Bronchus (tissue), 1 donor: ENCODE measurements around a stretch of chr7.

DNA sequence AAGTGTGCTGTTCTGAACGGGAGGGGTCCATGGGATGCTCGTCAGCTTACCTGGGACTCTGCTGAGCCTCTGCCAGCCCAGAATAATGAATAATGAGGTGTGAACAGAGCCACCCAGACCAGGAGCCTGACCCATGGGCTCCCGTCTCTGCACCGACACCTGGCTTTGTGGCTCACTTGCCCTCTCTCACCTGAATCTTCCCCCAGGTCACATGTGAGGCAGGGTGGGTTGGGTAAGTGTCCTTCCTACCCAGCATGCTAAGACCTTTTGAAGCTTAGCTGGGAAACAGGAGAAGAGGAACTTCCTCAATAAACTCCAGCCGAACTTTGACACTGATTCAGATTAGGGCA, 46.7 kb upstream of the AQP1 start:
- PRO-cap: no peak

- PRO-cap: no peak
Observed at GRCh38 chr7:30900775-30901548, 10.7 kb upstream of the AQP1 start.

- PRO-cap: no peak
Observed at GRCh38 chr7:30905634-30905966, 6.1 kb upstream of the AQP1 start.

DNA sequence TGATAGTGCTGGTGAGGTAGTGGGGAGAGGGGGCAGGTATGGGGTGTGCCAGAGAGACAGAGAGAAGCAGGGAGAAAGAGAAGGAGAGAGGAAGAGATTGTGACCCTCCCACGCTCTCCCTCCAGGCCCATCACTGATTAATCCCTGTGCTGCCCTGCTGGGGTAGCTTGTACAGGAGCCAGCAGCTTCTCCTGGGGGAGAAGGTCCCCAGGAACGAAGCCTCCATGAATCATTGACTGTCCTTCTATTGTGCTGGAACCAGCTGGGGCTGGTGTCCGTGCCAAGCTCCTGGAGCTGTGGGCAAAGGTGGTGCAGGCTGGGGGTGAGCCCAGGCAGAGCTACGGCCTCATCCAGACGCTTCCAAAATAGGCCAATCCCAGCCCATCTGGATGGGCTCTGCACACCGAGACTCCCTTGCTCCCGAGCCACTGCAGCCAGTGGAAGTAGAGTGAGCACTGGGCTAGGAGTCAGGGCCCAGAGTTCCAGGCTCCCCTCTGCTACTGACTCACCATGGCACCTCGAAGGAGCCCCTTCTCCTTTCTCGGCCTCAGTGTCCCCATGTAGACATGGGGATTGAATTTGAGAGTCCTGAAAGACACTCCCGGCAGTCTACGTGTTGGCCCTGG, 21.0 kb downstream of the AQP1 start:
- PRO-cap: no peak

DNA sequence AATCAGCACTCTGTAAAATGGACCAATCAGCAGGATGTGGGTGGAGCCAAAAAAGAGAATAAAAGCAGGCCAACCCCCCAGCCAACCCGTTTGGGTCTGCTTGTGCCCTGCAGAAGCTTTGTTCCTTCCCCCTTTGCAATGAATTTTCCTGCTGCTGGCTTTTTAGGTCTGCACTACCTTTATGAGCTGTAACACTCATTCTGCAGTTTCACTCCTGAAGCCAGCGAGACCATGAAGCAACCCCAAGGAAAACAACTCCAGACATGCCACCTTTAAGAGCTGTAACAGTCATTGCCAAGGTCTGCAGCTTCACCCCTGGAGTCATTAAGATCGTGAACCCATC, 135.3 kb upstream of the PDE1C start:
- PRO-cap: no peak

DNA sequence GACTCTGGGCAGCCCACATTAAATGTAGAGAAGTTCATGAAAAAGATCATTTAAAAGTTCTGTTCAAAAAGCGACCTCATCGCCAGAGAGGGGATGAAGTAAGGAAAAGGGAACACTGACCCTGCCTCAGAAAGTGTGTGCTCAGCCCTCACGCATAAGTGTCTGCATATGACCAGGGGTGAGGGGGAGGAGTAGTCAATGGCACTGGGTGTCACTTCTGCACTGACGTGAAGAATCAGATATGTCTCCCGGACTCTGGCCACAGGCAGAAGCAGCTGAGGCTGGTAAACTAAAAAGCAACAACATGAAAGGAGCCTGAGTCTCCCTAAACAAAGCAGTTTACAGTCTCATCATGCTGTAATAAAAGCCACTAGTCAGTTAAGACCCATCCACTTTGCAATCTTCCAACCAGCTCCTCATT, 168.5 kb downstream of the AVL9 start:
- PRO-cap: no peak

GRCh38 chr7:32866868-32867627, 24.5 kb downstream of the KBTBD2 start:
- PRO-cap: no peak

DNA sequence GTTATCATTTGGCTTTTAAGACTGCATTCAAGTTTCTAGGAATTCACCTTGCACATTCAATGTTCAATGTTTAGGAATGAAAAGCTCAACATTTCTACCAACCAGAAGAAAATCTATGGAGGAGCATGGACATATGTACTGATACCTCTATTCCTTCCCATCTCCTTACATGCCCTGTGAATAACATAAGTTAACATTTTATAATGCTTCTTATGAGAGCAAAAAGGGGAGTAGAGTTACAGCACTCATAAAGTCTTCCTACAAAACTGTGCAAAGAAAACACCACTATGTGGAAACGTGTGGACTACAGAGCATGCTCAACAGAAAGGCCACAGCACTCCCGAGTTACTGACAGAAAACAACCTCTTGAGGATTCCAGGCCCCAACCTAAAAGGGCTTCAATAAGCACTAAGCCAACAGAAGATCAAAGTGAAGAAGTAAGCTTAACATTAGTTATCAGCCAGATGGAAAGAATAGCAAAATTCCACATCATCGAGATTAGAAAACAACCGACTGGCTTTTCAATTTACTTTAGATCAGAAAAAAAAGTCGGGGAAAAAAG, 1.6 kb downstream of the KBTBD2 start:
- PRO-cap: no peak

DNA sequence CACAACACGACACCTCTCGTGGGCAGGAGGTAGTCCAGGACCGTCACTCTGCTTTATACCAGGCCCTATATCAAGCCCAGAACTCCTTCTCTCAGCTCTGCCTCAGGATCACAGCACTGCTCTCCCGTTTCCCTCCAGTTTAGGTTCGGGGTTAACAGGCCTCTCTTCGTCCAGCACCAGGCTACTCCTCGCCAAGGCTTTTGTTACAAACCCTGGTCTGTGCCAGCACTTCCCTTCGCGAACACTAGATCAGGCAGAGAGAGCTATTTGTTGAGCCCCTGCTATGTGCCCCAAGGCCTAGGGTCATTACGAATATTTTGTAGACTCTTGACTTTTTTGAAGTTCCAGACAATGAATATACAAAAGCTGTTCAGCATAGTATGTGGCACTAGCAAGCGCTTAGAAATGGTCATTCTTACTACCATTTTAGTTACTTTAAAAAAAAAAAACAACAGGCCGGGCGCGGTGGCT, 1.5 kb downstream of the FKBP9 start:
- PRO-cap: no peak

DNA sequence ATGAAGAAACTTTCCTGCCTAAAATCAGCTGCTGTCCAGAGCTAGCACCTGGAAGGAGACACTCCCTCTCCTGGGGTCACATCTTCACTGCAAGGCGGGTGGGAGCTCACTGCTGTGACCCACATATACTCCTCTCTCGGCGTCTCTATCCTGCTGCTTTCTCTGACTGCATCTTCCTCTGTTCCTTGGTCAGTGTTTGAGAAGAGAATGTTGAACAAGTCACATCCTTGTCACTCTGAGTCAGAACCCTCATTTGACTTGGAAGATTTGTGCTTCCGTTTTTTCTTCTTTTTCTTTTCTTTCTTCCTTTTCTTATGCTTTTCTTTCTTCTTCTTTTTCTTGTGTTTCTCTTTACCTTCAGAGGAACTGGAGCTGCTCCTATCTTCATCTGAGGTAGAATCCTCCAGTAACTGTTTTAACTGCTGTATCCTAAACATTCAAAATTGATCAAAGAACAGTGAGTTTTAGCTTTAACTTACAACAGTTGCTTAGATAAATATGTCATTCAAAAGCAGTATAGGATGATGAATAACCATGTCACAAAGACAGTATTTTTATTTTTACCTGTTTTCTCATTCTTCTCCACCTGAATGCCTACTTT, 14.1 kb downstream of the RP9 start:
- PRO-cap: no peak

- PRO-cap: no peak
Observed at GRCh38 chr7:33193496-33193932, 64.2 kb downstream of the BBS9 start.

- PRO-cap: no peak
Observed at GRCh38 chr7:34058929-34059407, 153.6 kb downstream of the BMPER start.

DNA sequence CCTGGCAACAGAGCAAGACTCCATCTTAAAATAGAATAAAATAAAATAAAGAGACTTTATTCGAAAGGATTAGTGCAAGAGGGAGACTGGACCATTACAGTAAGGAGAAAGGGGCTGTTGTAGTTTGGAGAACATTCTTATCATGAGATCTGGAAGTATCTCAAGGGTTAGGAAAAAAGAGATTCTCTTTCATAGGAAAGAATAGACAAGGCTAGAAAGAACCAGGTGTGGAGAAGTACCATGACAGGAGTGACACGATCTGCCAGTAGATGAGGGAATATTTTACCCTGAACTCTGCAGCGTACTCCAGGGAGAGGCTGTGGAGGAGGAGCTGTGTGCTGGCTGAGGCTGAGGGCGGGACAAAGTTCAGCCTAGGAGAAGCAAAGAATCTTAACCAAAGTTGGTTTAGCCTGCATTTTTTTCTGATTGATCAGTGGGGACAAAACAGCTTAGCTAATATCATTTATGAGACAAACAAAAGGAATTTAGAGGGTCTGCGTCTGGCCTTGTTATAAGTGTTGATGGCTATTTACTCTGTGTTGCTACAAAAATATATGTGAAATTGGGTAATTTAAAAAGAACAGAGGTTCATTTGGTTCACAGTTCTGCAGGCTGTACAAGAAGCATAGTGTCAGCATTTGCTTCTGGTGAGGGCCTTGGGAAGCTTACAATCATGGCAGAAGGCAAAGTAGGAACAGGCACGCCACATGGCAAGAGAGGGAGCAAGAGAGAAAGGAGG, 5.2 kb upstream of the NPSR1 start:
- PRO-cap: no peak

- PRO-cap: no peak
Observed at GRCh38 chr7:35092745-35093084, 55.4 kb upstream of the DPY19L1 start.

GRCh38 chr7:35624710-35625232, 70.2 kb downstream of the HERPUD2 start:
- PRO-cap: no peak

GRCh38 chr7:35768493-35768747, 32.4 kb upstream of the SEPTIN7 start:
- PRO-cap: no peak

GRCh38 chr7:35988130-35988661, 164.9 kb upstream of the EEPD1 start:
- PRO-cap: no peak

- PRO-cap: no peak
Observed at GRCh38 chr7:36116086-36116443, 37.0 kb upstream of the EEPD1 start.

DNA sequence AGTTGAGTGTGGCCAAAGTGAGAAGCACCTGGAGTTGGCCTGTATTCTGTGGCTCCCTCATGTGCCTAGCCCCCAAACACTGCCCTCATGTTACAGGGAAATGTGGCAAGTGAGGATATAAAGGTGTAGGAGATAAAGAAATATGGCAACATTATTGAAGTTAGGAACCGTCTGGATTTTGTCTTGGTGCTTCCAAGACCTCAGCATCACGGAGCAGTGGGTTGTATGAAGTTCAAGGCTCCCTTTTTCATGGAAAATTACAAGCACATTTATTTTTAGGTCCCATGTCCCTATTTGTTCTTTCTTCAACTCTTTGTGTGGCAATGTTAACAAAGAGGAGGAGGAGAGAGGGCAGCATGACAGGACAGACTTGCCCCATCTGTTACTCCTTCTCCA, 28.5 kb downstream of the EEPD1 start:
- PRO-cap: no peak

- PRO-cap: no peak
Observed at GRCh38 chr7:36210575-36211381, 57.7 kb downstream of the EEPD1 start.